T-cell (primary cell): ENCODE measurements around the gene NIPAL4.

GRCh38 chr5:154859945-154860654, 1.7 kb downstream of the CNOT8 start:
- PRO-cap, 7 experiments = peak in 1 of 7 experiments; most common minus-strand start chr5:154860355 (in 1)

- PRO-cap, 7 experiments = peak in 1 of 7 experiments; most common minus-strand start chr5:155156885 (in 1)
These were observed 143.1 kb downstream of the KIF4B start for GRCh38 chr5:155156648-155157067.

GRCh38 chr5:155402815-155403391, 389.3 kb downstream of the KIF4B start:
- PRO-cap, 7 experiments = no peak in any of the 7 experiments

DNA sequence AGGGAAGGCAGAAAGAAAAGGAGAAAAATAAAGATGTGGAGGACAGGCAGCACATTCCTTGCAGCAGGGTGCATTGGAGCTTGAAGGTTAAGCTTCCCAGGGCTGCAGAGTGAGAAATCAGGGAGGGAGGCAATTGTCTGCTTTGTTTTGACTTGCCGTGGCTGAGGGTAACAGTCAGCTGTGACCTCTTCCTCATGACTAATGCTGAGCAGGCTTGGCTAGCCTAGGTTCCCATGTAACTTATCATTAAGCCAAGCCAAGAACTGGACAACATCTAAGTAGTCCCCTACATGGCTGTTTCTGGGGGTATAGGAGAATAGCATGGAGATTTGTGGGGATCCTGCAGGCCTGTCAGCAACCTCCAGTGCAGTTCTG, 148.9 kb downstream of the SGCD start:
- PRO-cap, 7 experiments = no peak in any of the 7 experiments

GRCh38 chr5:157075090-157075304, 16.1 kb upstream of the HAVCR1 start:
- PRO-cap, 7 experiments = no peak in any of the 7 experiments

- PRO-cap, 7 experiments = peak in 1 of 7 experiments; most common plus-strand start chr5:157182251 (in 1)
These were observed 1.6 kb downstream of the ITK start for GRCh38 chr5:157182162-157182632.

DNA sequence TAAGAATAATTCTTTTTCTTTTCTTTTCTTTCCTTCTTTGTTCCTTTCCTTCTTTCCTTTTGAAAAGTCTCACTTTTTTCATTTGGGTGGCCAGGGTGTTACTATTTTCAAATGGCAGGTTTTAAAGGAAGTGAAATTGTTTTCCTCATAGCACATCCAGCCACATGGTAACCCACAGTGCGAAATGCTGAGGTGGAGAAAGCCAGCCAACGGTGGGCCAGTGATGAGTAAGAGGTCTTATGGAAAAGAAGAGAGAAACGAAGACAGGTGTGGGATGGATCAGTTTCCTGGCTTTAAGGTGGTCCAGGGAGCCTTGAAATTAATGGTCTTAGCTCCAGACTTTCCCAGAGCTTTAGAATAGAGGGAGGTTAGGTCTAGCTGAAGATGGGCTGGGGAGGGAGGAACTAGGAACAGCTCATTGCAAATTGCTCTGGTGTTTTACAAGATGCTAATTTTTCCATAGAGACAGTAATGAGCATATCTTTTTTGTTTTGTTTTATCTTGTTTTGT, 17.7 kb downstream of the ITK start:
- PRO-cap, 7 experiments = peak in 2 of 7 experiments; most common plus-strand start position 265 of the sequence (in 2)

GRCh38 chr5:157252655-157253120, 13.2 kb upstream of the CYFIP2 start:
- PRO-cap, 7 experiments = no peak in any of the 7 experiments

- PRO-cap, 7 experiments = no peak in any of the 7 experiments
These were observed 17.4 kb downstream of the CYFIP2 start for GRCh38 chr5:157283223-157283844.

- PRO-cap, 7 experiments = peak in 1 of 7 experiments; most common plus-strand start chr5:157460227 (in 1); most common minus-strand start chr5:157460088 (in 1)
These were observed at the start of gene NIPAL4 for GRCh38 chr5:157459720-157460608. Gene NIPAL4, plus strand, starts transcription at chr5:157460213.

DNA sequence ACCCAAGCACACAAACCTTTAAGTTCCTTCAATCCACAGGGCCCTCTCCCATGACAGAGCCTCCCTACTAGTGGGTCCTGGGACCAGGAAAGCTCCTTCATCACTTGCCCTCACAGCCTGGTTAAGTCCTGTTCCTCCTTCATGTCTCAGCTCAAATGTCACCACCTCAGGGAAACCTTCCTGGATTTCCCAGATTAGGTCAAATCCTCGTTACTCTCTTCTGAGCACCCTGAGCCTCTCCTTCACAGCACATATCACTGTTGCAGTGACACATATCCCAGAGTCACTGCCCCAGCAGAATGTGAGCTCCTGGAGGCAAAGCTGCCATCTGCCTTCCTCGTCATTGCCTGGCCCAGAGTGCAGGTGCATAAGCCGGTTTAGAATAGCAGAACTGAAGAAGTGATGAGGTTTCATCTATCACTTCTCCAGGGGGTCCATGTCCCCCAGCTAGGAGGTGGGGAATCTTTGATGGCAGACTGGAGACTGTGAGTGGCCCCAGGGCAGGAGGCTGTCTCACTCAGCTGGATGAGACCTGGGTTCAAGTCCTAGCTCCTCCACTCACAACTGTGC, 25.7 kb downstream of the NIPAL4 start:
- PRO-cap, 7 experiments = no peak in any of the 7 experiments

GRCh38 chr5:157486243-157487204, 26.5 kb downstream of the NIPAL4 start:
- PRO-cap, 7 experiments = no peak in any of the 7 experiments

GRCh38 chr5:157501183-157501819, 41.3 kb downstream of the NIPAL4 start:
- PRO-cap, 7 experiments = no peak in any of the 7 experiments

GRCh38 chr5:157513428-157514036, 53.5 kb downstream of the NIPAL4 start:
- PRO-cap, 7 experiments = no peak in any of the 7 experiments

- PRO-cap, 7 experiments = no peak in any of the 7 experiments
These were observed 47.4 kb downstream of the ADAM19 start for GRCh38 chr5:157528195-157528572.

DNA sequence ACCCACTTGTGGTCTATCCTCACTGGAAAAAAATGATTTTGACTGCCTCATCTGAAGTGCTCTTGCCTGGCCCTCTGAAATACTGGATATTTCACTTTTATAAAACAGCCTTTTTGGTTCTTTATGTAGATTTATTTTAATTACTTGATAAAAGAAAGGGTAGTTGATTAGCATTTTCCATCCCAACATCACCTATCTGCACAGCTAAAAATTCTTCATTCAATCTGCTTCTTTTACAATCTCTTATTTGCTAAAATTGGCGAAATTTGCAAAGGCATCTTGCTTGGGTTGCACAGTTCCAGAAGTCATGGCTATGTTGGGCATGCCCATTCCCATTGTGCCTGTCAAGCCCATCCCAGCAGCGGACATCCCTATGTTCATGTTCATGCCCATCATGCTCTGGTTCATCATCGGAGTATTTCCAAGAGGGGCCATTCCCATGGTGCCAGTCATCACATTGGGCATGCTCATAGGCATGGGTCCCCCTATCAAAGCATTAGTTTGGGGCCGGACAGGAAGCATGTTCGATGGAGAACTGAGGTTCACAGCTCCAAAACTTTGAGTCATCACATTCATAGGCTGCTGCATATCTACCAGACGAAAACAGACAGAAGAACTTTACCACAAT, 44.0 kb downstream of the LSM11 start:
- PRO-cap, 7 experiments = no peak in any of the 7 experiments

- PRO-cap, 7 experiments = no peak in any of the 7 experiments
These were observed 26.3 kb downstream of the CLINT1 start for GRCh38 chr5:157832626-157833132.

DNA sequence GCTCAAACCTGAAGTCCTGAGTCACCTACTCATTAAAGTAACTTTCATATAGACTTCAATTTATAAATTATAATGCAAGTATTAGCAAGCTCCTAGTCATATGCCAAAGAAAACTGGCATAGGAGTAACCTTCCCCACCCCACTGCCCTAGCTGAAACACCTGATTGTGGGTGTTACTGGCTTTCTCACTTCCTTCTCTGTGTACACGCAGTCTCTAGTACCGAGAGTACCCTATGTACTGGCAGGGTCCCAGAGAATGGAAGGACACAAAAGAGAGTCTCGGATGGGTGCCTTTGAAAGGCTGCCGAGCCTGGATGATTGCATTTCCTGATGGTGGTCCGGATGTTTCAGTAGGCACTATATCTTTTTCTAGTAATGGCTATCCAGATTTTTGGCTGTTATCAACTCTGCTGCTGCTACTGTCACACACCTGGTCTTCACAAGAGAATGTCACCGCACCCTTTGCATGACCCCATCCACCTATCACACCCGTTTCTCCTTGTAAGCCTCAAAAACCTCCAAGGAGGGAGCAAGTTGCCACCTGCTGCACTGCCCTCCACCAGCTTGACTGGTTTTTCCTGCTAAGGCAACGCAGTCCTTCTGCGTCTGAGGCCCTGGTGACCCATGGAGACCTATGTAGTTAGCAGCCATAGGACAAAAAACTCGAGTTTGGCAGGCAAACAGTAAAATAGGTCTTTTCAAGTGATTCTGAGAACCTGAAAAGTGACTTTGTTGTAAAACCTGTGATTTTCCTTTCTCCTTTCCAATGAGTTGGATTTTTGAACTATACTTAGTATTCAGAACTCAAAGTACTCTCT, 53.9 kb upstream of the CLINT1 start:
- PRO-cap, 7 experiments = no peak in any of the 7 experiments

GRCh38 chr5:158390502-158390921, 531.6 kb upstream of the CLINT1 start:
- PRO-cap, 7 experiments = no peak in any of the 7 experiments

DNA sequence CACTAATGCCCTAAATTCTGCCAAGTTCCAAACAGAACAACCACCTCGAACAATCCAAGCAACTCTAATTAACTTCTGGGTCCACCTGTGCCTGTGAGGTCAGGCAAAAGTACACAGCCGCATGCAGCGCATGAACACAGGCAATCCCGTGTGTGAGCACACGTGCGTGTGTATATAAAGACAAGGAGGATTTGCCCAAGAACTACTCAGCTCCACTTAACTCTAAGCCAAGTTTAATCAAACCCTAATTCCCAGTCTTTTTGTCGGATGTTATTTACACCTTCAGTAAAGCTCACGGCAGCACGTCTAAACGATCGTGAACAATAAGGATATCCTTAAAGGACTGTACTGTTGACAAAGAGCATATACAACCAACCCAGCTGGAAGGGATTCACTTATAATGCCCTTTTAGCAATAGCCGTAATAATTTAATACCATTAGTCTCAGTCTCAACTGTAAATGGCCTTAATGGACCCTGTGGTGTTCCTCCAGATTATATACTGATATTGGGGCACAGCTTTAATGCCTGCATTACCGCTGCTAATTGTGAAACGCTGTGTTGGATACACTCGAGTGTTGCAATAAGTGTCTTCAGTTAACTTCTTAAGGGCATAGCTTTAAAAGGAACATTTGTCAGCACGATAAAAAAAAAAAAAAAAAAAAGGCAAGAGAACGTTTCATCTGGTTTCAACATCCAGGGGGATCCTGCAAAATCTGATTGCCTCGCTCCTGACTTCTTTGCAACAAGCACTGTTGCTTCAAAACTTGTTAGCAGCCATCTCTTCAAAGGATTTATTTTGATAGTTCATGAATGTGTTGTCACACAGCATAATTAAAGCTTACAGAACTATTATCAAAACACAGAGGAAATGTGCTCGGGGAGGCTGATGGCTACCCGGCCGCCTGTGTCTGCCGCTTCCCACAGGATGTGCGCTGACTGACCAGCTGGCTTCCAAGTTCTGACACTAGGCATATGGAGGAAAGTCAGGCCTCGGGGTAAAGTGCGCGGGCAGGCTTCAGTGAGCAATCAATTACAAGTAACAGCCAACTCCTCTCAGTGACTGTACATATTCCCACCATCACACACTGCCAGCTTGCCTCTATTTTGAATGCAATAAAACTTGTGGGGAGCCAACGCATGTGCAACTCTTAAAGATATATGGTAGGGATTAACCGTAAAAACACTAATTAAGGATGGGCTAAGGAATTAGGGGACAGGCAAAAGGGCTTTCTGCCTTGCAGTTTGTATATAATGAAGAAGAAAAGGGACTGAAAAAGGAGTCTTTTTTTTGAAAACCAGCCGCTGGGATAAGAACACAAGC, 77.8 kb downstream of the EBF1 start:
- PRO-cap, 7 experiments = no peak in any of the 7 experiments